ENCODE results near the genes ITIH5 and KIN.

DNA sequence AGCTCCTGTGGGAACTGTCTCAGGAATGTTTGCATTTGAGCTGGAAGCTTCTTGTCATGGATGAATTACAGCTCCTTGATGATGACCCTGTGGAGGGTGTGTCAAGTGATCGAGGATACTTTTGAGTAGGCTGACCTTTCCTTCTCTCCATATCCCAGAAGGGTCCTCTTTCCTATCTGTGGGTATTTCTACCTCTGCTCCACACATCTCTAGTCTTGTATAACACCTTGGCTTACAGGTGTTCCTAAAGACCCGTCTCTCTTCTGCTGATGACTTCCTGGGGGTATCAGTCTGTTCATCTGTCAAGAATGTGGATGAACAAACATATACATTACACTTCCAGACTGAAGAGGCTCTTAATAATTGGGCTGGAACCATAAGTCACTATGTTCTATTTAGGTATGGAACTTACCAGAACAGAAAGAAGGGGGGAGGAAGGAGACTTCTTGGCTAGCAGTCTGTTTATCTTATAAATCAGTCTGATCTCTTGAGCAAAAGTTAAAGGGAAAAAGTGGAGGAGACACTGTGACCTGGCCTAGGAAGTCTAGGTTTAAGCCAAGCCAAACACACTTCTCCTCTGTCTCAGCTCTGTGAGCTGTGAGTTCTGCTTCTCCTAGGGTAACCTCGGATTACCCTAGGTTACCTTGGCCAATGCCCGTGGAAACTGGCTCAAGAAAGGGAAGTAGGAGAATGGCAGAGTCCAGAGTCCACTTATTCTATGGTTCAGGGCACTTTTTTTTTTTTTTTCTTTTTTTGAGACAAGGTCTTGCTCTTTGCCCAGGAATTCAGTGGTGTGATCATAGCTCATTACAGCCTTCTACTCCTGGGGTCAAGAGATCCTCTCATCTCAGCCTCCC lies 95.1 kb downstream of the PFKFB3 start:
- RRBS: no CpG with 5 or more reads among the region's 4 CpGs

DNA sequence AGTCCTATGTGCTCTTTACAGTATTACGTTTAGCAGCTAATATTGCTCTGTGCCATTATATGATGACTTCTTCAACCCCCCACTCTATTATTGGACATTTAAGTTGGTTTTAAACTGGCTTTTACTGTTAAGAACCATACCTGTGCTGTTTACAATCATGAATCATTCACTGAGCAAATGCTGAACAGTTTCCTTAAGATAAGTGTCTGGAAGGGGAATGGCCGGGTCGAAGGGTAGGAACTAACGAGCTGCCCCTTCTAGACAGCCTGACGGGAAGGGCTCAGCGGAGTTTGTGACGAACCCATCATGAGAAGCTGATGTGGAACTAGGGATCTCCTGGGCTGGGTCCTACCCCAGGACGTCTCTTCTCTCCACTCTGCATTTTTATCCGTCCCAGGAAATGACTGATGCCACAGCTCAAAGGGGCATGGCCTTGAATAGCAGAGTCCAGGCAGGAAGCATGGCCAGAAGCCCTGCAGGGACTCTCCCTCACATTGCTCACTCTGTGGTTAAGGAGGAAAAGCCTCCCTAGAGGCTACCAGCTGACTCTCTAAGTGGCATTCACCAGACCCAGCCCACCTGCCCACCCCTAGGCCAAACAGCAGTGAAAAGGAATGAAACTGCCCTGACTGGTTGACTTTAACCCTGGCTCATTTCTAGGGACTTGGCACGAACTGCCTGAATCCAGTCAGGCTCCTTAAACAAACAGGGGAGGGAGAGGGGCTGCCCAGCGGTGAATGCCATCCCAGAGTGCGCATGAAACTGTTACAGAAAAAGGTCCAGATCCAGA lies 112.0 kb downstream of the PFKFB3 start:
- RRBS: no CpG with 5 or more reads among the region's 12 CpGs

DNA sequence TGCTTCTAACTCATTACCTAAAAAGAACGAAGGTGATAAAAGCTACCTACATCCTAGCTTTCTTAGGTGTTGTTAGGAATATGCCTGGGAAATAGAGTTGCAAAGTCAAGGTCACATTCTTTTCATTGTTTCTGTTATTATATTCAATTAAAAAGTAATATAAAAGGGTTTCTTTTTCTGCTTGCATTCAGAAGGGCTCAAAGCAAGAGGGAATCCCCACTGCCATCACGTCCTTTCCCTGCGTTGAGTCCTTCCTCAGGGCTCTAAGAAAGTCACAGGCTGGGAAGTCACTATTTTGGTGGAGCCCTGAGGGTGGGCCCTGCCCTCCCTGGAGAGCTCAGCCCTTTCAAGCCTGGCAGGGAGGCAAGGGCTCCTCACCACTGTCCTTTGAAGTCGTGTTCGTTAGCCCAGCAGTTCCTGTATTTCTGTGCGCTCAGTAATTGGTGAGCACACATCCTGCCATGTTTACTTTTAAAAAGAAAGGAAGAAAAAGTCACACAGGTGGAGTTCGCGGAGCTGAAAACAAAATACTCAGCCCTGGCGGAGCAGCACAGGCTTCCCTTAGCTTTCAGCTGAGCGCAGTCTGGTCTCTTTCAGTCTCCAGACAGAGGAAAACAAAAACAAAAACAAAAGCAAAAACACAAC lies 37.2 kb downstream of the PRKCQ start:
- RRBS: no CpG with 5 or more reads among the region's 10 CpGs

GRCh38 chr10:6578065-6579124 lies 1.7 kb downstream of the PRKCQ start:
- RRBS: no CpG with 5 or more reads among the region's 22 CpGs

GRCh38 chr10:6737022-6737827 lies 157.1 kb upstream of the PRKCQ start:
- RRBS: no CpG with 5 or more reads among the region's 9 CpGs

DNA sequence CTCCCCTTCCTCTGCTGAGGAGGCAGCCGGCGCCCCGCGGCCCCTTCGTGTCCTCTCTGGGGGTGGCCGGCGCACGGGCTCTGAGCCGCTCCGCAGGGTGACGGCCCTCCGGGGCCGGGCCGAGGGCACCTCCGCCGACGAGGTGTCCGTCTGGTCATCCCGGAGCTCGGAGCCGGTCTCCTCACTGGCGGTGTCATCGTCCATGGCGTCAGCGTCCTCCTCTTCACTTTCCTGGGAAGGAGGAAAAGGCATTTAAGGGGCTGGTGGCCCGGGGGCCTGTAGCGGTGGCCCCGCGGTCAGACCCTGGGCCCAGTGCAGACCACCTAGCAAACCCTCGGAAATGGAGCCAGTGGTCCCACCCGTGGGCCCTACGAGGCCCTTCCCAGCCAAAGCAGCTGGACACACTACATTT lies 238.9 kb downstream of the SFMBT2 start:
- RRBS: 93% methylated on average over 20 of the region's 32 CpGs

DNA sequence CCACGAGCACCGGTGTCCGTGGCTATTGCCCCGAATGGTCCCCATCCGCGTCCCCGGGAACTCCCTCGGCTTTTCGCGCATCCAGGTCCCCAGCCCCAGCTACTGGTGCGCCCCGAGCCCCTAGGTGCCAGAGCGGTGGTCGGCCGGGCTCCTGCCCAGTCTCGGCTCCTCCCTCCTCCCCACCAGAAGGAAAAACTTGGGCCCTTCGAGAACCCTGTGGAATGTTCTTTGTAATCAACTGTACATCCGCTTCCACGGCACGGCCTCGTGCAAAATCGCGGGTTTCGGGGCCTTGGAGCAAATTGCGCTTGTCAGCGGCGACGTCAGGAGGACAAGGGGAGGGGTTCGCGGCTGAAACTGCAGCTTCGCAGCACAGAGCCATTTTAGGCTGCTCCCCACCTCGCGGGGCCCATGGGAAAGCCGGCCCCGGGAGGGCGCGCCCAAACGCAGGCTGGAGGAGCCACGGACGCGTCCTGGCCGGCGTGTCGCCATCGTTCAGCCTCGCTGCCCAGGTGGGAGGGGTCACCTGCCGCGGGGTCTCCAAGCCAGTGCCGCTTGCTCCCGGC lies 2.9 kb downstream of the SFMBT2 start:
- RRBS: 4% methylated on average over 25 of the region's 50 CpGs

GRCh38 chr10:7471612-7472399 lies 61.0 kb upstream of the SFMBT2 start:
- RRBS: no CpG with 5 or more reads among the region's 10 CpGs

DNA sequence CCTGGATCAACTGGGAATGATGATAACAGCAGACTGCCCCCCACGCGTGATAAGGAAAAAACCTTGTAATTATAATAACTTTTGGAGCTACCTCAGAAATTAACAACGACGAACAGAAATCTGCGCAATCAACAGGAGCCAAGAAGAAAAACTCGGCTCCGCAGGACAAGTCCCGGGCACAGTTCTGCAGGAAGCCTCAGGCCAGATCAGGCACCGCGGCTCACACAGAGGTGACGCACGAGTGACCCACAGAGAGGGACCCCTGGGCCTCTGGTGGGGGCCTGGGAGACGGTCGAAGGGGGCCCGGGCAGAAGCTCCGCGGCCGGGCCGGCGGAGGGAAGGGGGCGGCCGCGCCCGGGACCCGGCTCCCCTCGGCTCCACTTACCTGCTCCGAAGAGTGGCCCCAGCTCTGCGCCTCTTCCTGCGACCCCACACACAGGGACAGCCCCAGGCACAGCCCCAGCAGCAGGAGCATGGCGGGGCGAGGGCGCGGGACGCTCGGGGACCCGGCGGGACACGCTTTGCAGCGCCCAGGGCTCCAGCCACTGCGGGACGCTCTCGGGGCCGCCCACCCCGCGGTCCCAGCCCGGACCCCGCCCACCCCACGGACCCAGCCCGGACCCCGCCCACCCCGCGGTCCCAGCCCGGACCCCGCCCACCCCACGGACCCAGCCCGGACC lies at the start of gene ITIH5:
TSS of gene ITIH5 (minus strand) at position 549 of the 680 bp plus-strand sequence.
- RRBS: 2% methylated on average over 10 of the region's 56 CpGs

DNA sequence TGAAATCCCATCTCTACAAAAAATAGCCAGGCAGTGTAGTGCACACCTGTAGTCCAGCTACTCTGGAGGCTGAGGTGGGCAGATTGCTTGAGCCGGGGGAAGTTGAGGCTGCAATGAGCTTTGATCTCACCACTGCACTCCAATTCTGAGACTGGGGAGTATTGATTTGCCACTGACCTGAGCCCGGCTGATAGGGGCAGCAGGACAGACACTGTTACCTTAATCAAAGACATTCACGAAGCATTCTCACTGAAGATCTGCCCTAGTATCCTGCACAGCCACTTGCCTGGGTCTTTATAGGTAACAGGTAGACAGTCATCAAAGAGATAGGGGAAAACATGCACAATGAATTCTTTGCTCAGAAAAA lies 558 bp upstream of the ITIH2 start:
- RRBS: 86% methylated on average over 2 of the region's 3 CpGs

GRCh38 chr10:7707041-7707500 lies 4.0 kb downstream of the ITIH2 start:
- RRBS: no CpG with 5 or more reads among the region's 4 CpGs

DNA sequence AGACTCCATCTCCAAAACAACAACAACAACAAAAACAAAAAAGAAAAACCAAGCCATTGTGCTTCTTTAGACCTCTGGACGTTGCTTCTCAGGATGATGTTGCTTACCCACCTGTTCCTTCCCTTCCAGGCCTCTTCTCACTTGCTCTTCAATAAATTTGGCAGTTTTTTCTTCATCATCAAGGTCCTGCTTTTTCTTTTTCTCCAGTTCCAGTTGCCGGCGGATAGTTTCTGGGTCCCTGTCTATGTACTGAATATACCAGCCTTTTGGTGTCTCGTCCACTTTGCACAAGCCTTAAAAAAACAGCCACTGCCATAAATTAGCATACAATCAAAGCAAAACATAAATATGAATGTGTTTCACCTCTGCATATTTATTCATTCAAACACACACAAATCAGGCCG lies 9.1 kb downstream of the KIN start:
- RRBS: no CpG with 5 or more reads among the region's 5 CpGs

- RRBS: 1% methylated on average over 15 of the region's 57 CpGs
Observed at GRCh38 chr10:7787416-7788274, at the start of gene KIN. TSS of gene KIN (minus strand) at chr10:7787993.

DNA sequence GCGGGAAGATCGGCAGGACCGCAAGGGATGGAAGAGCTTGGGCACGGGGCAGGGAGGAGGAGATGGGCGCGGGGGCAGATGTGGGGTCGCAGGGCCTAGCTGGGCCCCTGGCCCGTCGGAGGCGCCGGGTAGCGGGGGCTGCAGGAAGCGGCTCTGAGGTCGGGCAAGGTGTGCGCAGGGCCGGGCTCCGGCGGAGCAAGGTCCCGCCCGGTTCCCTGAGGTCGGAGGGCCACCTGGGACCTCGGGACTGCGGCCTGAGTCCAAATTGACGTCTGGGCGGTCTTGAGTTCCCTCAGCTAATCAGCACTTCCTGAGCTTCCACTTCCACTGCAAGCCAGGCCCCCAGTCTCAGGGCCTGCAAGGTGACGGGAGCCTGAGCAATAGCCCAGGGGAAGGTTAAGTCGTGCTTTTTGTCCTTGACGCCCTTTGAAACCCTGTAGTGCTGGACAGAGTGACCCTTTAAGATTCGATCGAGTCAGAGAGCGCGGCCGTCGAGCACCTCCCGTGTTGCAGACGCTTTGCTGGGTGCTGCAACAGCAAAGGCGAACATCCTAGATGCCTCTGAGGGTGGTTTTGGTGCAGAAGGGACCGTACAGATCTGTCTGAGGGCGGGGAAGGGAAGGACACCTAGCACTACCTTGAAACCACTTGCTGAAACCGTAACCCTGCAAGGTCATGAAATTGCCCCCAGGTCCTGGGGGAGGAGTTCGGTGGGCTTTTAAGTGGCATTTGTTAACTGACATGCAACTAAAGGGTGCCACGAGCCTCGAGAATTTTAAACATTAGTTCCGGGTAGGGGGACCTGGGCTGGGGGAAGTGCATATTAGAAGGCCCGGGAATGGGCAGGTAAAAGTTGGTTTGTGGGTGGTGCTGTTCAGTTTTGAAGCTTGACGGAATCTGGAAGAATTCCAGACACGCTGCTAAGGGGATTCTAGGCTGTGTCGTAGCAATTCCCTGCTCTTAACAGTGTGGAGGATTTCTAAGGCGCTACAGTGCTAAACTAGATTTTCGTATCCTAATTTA lies 610 bp downstream of the ATP5F1C start:
- RRBS: 2% methylated on average over 6 of the region's 50 CpGs

DNA sequence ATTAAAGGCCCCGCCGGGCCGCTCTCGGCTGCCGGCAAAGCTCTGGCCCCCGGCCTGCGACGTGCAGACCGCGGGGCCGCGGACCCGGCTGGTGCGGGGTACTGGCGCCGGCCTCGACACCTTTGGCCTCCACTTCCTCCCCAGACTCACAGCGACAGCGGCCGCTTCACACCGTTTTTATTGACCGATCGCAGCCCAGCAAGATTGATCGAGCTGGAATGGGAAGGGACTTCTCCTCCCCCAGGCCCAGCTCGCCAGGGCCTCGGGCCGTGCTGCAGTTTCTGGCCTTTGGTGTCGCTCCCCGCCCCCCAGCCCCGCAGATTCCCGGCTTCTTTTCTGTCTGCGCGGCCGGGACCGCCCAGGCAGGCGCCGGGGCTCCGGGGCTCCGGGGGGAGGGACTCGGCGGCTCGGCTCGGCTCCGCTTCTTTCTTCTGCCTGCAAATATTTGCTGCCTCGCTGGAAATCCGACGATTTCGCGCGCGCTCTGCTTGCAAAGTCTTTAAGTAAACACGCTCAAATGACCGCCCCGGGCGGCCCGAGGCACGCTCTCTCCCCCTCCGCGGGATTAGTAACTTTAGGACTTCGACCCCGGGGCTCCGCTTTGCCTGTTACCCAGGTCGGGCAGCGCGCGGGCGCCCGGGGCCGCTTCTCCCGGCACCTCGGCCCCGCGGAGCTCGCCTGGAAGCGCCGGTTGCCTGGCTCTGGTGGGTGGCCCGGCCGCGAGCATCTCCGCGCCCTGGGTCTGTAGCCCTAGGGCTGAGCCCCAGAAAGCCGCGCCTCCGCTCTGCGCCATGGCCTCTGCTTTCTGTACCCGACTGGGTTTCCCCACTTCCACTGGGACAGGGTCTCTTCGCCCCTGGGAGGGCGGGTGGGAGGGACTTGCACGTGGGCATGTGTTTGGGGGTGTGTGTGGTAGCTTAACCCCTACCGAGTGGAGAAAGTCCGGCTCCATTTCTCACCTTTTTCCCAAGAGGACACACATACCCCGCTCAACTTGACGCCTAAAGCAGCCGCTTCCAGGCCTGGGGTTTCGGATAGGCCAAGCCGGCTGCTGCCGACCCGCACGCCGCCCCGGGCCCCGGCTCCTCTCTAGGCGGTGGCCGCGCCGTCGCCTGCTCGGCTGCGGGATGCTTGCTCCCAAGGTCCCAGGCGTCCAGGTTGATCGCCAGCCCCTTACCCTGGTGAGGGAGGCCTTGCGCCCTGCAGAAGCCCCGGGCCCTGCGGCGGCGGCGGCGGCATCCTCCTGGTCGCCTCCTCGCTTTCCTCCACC lies 3.8 kb upstream of the GATA3 start:
- RRBS: 3% methylated on average over 42 of the region's 120 CpGs

DNA sequence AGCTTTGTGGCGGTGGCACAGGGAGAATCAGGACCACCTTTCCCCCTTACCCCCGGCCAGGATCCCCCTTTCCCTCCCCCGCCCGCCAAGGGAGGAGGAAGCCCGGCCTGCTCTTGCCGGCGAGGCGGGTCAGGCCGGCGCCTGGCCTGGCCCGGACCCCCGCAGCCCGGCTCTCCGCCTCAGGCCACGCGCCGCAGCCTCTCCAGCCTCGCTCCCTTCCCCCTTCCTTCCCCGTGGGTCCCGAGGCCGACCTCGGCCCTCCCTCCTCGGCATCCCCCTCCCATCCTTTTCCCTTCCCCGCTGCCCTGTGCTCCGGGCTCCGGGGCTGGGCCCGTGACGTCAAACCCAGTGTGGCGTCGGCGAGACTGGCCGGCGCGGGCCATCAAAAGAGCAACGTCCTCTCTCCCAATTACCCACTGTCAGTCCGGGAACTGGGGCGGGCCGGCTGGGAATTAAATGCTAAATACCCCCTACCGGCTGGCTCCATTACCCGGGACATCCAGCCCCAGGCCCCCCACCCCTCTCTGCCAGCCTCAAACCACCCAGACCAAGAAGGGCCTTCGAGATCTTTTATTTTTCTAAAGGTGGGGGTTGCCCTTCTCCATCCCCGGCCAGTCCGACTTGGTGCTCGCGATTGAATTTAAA lies 2.7 kb upstream of the GATA3 start:
- RRBS: 5% methylated on average over 15 of the region's 45 CpGs

DNA sequence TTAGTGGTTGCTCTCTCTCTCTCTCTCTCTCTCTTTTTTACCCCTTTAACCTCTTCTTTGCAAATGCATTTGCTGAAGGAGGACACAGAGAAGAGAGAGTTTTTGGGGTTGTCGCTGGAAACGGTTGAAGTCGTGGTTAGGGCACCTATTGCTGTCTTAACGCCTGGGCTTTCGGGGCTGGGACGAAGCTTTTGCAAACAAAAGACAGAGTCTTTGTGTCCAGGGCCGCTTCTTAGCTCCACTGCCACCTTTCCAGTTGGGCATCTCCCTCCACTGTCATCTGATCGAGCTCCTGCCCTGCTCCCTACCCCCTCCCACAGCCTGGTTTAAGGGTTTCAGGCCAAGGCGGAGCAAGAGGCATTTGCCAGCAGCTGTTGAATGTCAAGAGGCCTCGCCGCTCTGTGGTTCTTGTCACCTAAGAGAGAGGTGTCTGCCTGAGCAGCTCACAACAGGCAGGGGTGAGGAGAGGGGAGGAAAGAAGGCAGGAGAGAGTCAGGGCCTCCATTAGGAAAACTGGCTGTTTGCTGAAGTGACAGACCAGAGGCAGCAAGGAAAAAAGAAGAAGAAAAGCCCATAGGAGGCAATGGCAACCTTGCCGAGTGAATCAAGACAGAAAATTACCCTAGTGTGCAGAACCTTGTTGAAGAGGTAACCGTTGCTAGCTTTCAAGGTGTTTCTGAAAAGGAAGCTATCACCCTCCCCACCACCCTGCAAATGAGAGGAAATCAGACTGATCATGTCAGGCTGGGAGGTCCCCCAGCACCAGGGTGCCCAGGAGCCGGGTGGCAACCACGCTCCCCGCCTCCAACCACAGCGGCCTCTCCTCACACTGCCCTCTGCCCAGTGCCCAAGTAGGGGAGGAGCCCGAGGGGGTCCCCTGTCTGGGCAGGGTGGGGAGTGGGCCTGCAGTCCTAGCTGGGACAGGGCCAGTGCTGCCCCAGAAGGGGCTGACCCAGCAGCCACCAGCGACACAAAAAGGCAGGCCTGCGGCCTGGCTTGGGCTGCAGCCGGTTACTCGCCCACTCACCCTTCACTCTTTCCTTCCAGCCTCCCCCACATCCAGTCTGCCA lies 6.9 kb downstream of the GATA3 start:
- RRBS: no CpG with 5 or more reads among the region's 22 CpGs

- RRBS: no CpG with 5 or more reads among the region's 35 CpGs
Observed at GRCh38 chr10:8074722-8076137, 20.7 kb downstream of the GATA3 start.

DNA sequence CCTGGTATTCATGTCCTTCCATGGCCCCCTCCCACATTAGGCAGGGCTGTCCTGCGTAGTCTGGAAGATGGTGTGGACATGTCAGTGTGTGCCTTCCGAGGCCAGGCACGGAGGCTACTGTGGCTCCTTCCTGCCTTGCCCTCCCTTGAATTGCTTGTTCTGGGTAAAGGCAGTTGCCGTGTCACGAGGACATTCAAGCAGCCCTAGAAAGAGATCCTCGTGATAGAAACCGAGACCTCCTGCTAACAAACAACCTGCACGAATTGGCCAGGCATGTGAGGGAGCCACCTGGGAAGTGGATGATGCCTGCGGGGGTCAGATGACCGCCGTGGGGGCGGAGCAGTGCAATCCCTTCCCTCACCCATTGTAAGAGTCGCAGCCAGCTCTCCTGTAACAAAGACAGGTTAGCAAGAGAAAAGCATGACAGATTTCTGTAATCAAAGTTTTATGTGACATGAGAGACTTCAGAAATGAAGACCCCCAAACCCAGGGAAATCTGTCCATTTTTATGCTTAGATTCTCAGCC lies 241.6 kb downstream of the GATA3 start:
- RRBS: no CpG with 5 or more reads among the region's 13 CpGs

GRCh38 chr10:8416156-8416566 lies 361.7 kb downstream of the GATA3 start:
- RRBS: no CpG with 5 or more reads among the region's 5 CpGs

Measured in non-pigmented ciliary epithelial cell (primary cell).